Left cardiac atrium (tissue), 1 donor: ENCODE results near the genes IPMK, TFAM and MRLN.

GRCh38 chr10:51110867-51111491 is 36.7 kb downstream of the PRKG1 start:
- PRO-cap: no peak

DNA sequence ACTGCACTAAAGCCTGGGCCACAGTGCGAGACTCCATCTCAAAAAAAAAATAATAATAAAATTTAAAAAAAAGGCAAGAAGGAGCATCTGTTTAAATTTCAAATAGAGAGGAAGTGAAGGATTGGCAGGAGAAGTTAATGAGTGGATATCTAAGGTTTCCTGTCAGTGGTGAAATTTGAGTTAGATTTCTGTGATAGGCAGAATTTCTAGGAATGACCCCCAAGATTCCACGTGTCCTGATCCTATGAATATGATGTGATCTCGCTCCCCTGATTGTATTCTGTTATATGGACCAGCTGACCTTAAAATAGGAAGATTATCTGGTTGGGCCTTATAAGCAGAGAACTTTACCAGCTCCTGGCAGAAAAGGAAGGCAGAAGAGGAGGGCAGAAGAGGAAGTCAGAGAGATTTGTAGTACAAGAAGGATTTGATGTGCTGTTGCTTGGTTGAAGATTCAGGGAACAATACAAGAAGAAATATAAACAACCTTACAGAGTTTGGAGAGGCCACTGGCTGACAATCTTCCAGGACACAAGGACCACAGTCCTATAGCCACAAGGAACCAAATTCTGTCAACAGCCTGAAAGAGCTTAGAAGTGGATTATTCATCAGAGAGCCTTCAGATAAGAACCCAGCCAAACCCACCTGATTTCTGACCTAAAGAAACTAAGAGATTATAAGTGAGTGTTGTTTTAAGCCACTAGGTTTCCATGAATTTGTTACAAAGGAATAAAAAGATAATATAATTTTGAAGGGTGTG is 145.6 kb downstream of the PRKG1 start:
- PRO-cap: no peak

DNA sequence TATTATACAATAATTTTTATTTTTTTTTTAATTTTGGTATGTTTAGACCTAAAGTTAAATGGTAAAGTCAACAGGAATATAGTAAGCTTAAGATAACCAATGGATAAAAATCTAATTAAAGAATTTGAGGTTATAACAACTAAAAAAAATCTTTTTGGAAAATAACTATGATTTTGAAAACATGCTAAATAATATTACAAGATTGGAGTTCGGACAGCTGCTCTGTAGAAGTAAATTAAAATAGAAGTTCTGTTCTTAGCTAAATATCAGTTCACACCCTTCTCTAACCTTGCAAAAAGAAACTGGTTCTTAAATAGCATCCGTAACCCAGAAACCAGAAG is 164.6 kb downstream of the PRKG1 start:
- PRO-cap: no peak

- PRO-cap: no peak
These were observed 213.8 kb downstream of the PRKG1 start for GRCh38 chr10:51287942-51288621.

GRCh38 chr10:51662429-51663285 is 36.7 kb downstream of the CSTF2T start:
- PRO-cap: no peak

GRCh38 chr10:51700164-51700416 is 695 bp upstream of the CSTF2T start:
- PRO-cap: no peak

DNA sequence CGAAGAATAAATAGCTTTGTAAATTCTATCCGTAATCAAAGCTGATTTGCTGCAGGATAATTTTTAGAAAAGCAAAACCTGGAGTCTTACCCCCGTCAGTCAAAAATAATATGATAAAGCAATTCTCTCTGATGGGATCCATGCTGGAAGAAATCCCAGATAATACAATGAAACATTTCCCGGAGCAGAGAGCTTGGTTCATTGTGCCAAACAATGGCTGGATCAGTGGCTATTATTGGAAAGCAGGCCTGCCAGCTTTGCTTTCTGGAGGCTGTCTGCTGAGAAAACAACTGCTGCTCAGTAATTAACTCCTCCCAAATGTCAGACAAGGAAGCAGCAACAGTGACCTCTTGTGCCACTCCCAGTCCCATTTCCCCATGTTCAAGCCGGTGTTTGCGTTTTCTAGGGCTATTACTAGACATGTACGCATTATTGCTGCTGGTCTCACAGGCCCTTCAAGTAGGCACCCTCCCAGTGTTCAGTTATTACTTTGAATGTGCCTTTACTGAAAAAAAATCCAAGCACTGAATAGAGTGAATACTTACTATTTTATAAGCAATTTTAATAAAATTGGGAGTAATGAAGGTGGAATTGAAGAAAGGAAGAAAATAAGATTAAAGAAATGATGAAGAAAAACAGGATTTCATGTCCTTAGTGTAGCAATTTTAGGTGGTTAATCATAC is 609.6 kb upstream of the PCDH15 start:
- PRO-cap: no peak

DNA sequence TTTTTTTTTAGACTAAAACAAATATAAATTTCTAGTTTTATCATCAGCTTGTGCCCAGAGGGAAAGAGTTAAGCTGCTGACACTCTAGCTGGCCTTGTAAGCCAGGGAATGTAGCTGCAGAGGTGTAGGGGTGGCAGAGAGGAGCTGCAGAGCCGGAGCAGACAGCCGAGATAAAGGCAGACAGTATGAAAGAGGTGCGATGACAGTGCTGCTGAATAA is 653.7 kb upstream of the ZWINT start:
- PRO-cap: no peak

GRCh38 chr10:57222470-57222943 is 861.4 kb upstream of the ZWINT start:
- PRO-cap: no peak

DNA sequence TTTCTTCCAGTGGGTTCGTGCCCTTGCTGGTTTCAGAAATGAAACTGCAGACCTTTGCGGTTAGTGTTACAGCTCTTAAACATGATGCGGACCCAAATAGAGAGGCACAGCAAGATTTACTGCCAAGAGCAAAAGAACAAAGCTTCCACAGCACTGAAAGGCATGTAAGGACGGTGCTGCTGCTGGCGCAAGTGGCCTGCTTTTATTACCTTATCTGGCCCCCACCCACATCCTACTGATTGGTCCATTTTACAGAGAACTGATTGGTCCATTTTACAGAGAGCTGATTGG is 931.3 kb downstream of the IPMK start:
- PRO-cap: no peak

DNA sequence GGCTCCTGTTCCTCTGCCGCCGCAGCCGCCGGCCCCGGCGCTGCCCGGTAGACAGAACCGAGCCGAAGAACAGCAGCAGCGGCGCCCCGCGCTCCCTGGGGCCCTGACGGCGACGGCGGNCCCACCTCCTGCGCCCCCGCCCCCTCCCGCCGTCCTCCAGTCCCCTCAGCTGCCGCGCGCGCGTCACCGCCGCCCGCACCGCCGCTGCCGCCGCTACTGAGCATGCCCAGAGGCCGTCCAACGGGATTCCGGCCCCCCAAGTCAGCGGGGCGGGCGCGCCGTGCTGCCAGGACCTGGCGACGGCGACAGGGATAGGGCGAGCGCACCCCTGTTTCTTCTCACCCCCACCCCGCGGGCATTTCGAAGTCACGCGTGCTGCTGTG is at the start of gene IPMK:
IPMK (minus strand) TSS at position 71 of the 383 bp plus-strand sequence.
- PRO-cap: bidirectional peak, plus-strand start at position 289 of the sequence, minus-strand start at position 42 of the sequence

GRCh38 chr10:58384833-58385817 is at the start of gene TFAM:
TFAM (plus strand) TSS chr10:58385410.
- PRO-cap: bidirectional peak, plus-strand start at chr10:58385121, minus-strand start at chr10:58385077; bidirectional peak, plus-strand start at chr10:58385412, minus-strand start at chr10:58385277

DNA sequence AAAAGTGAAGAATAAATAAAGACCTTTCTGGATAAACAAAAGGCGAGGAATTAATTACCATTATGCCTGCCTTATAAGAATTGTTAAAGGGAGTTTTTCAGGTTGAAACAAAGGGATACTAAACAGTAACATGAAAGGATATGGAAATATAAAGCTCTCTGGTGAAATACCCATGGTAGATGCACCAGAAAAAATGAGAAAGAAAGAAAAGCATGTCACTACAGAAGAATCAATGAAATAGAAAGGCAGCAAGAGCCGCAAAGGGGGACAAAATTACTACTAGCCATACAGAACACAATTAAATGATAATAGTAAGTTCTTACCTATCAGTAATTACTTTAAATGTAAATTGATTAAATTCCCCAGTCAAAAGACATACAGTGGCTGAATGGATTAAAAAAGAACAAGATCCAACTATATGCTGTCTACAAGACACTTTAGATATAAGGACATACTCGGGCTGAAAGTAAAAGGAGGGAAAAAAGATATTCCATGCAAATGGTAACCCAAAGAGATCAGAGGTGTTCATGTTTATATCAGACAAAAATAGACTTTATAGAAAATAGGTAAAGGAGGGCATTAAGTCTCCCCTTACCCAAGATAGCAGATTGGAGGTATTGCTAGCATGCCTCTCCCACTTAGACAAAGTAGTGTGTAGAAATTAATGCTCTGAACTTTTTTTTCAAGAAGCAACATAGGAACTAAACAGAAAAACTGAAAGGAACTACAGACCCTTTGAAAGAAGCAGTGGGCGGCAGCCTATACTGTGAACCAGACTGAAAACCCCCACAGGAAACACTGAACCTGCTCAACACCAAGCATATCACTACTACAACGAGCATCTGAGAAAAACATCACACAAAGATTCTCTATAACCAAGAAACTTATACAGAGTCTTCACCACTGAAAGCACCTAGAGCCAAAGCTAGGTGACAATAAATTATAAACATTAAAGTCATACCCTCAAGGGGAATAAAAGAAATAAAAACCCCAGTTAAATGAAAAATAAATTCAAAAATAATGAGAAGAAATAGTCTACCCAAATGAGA is 21.2 kb downstream of the BICC1 start:
- PRO-cap: no peak

- PRO-cap: no peak
These were observed 3.8 kb upstream of the FAM13C start for GRCh38 chr10:59366153-59366514.

- PRO-cap: no peak
These were observed 122.5 kb downstream of the SLC16A9 start for GRCh38 chr10:59587292-59587491.

- PRO-cap: no peak
These were observed 10.8 kb downstream of the SLC16A9 start for GRCh38 chr10:59698859-59699336.

DNA sequence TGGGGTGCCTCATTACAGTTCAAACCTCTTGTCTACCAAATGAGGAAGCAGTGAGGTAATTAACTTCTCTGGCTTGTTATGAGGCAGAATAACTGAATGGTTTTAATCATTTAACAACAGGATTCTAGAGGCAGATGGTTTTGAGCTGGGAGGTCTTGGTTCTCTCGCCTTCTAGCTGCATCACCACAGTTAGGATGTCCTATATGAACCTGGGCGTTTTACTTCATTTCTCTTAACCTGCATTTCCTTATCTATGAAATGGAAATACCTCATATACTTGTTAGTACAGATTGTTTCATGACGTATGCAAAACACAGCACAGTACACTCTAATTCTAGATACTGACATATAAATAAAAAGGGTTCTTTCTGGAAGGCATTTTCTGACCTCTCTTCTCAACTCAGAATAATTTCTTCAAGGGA is 16.1 kb upstream of the SLC16A9 start:
- PRO-cap: no peak

- PRO-cap: no peak
These were observed 2.7 kb downstream of the MRLN start for GRCh38 chr10:59750479-59751078.

GRCh38 chr10:59753319-59753884 is at the start of gene MRLN:
MRLN (minus strand) TSS chr10:59753455.
- PRO-cap: no peak

- PRO-cap: no peak
These were observed 37.8 kb downstream of the CCDC6 start for GRCh38 chr10:59868272-59869259.